ENCODE measurements around a stretch of chr1.

DNA sequence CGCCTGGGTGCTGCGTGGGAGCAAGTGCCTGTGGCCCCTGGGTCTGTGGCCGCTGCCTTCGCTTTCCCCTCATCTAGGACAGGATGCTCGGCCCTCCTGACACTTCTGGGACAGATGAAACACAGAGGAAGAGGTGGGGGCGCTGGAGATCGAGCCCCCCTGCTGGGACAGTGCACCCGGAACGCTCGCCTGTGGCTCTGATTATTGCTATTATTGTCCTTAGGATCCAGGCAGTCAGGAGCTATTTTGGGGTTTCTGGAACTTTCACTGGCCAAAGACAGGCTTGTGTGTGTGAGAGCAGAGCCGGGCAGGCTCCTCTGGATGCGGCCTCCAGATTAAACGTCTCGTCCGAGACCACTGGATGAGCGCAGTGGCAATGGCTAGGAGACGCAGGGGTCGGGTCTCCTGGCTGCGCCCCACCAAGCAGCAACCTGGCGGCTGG lies 13.9 kb downstream of the PRDM16 start:
- PRO-cap, 2 experiments = no peak in any of the 2 experiments

DNA sequence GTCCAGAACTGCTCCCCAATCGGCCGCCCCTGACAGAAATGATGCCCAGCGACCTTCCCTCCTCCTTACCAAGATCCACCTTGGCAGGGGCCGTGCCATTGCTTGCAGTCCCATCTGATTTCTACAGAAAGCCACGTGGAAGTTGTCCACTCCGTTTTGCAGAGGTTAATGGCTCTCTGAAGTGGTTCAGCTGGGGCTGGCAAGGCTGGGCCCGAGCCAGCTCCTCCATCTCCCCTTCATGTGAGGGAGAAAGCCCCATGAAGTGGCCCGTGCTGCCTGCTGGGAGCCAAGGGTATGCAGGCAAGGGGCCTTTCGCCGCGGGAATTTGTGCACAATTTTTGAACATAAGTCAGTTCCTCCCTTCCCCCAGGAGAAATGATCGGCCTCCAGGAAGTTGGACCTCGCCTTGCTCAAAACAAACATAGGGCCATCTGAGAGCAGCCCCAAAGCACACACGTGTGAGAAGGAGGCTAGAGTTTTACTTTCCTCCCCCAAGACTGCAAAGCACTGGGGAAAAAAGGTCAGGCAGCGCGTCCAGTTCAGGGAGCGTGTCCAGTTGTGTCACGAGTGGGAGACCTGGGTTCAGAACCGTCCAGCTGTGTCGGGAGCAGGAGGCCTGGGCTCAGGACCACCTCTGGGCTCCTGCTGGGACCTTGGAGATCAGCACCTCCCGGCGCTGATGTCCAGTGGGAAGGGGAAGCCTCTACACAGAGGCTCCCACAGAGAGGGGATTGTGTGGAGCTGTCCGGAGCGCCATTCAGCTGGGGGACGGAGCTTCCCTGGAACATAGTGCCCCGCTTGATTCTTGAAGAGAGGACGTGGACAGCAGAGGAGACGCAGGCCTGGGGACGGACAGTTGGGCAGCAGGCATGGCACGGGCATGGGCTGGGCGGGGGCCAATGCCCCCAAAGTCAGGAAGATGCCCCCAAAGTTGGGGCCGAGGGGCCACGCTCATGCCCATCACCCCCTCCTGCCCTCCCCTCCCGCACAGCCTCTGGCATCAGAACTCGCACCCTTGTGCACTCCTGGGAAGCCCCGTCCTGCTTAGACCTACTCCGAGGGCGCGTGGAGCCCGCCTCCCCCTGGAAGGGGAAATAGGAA lies 64.9 kb downstream of the PRDM16 start:
- PRO-cap, 2 experiments = no peak in any of the 2 experiments

DNA sequence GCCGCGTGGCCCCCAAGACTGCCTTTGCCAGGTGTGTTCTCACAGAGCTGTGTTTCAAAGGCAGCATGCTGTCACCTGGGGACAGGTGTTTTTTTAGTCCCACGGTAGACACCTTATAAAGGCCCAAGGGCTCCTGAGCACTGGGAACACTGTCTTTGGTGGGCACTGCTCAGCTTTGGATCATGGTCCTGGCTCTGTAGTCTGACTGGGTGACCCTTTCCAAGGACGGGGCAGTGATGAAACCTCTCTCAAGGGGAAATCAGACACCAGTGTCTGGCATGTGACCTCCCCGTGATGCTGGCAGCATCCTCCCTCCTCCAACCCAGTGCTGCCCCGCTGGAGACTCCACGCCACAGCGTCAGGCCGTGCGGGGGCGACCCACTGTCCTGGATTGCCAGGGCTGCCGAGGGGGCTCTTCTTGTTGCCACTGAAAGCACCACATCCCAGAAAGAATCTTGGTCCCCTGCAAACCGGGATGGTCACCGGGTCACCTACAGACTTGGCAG lies 146.5 kb upstream of the ARHGEF16 start:
- PRO-cap, 2 experiments = no peak in any of the 2 experiments

- PRO-cap, 2 experiments = no peak in any of the 2 experiments
Measured at GRCh38 chr1:3351355-3352181, 102.9 kb upstream of the ARHGEF16 start.

DNA sequence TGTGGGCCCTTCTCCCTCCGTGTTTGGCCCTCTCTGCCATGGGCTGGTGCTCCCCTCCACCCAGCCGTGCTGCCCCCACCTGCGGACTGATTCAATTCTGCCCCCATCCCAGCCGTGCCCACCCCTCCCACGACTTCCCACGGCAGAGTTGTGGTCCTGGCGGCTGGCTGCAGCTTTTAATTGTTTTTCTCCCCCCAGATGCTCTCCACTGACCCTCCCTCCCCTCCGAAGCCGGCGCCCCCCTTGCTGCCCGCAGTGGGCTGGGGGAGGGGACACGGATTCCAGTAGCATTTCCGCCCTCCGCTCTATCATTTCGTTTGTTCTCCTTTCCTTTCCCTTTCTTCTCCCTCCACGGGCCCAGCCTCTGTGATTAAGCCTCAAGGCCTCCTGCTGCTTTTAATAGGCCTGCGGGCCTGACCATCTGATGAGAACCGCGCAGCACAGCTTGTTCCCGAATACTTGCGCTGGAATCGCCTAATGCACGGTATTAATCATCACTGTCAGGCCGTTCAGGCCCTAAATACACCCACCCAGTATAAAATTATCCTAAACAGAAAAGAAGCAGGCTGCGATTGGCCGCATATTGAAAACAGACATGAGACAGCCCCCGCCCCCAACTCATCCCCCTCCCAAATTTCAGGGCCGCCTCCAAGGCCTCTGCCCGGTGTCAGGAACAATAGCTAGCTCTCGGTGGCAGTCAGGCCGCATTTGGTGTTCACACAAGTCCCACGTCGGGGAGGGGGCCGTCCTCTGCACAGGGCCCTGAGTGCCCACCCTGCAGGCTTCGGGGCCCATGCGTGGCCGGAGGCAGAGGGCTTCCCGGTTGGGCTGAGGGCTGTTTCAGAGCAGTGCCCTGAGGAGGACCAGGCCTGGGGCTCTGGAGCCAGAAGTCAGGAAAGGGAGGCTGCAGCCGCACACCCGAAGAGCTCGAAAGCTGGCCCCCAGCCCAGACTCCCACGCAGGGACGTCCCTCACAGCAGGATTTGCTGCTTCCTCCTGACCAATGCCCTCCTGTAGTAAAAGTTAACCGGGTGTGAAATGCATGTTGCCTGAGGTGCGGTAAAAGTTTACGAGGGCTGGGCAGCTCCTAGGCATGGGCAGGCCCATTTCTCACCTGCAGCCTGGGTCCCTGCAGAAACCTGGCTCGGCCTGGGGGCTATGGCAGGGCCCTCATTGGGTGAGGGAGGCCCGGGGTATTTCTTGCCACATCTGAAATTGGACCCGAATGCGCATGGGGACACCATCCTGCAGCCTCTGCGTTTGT lies 101.9 kb upstream of the ARHGEF16 start:
- PRO-cap, 2 experiments = no peak in any of the 2 experiments

DNA sequence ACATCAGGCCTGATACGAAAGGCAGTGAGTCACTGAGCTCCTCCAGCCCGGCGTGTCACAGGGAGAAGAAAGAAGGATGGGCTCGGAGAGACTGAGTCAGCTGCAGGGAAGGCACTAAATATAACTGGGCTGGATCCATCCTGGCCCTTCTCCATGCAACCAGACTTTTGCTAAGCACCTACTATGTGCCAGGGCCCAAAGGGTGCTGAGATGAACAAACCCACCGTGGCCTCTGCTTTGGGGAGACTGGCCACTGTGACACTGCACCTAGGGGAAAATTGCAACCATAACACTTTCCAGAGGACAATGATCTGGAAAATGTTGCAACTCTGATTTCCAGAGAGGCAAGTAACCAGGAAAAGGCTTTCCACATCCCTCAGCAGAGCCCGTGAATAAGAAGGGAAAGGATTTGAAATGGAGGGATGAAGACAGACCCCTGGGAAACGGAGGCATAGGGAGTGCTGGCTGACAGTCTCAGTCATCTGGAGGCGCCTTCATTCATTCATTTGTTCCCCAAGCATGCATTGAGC lies 84.5 kb upstream of the ARHGEF16 start:
- PRO-cap, 2 experiments = no peak in any of the 2 experiments

DNA sequence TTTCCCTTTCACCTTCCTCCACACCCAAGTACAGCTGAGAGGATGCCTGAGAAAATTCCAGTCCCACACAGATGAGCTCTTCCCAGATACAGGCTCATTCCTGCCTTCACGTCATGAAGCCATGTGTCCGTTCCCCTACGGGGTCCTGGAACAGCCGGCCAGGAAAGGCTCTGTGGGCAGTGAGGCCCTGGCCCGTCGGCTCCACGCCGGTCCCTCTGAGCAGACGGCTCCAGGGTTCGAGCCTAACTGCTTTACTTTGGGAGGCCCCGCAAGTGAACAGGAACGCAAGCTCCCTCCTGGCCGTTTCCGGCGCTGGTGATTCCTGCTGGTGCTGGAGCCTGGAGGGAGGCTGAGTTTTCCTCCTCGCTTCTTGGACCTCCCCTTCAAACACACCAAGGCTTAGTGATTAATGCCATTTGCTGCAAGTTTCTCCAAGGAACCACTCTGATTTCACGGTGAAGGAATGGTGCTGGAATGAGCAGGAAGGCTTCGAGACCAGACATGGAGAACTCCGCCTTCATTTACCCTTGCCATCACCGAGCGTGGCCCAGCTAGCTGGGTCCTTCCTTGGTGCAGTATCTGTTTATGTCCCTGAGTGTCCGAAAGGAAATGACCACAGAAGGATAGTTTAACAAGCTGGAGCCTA lies 57.0 kb upstream of the ARHGEF16 start:
- PRO-cap, 2 experiments = no peak in any of the 2 experiments

GRCh38 chr1:3457216-3458147 lies 3.0 kb downstream of the ARHGEF16 start:
- PRO-cap, 2 experiments = no peak in any of the 2 experiments

- PRO-cap, 2 experiments = no peak in any of the 2 experiments
Measured at GRCh38 chr1:3560483-3560990, 50.8 kb downstream of the MEGF6 start.

- PRO-cap, 2 experiments = no peak in any of the 2 experiments
Measured at GRCh38 chr1:3739786-3740452, 12.3 kb upstream of the CCDC27 start.

DNA sequence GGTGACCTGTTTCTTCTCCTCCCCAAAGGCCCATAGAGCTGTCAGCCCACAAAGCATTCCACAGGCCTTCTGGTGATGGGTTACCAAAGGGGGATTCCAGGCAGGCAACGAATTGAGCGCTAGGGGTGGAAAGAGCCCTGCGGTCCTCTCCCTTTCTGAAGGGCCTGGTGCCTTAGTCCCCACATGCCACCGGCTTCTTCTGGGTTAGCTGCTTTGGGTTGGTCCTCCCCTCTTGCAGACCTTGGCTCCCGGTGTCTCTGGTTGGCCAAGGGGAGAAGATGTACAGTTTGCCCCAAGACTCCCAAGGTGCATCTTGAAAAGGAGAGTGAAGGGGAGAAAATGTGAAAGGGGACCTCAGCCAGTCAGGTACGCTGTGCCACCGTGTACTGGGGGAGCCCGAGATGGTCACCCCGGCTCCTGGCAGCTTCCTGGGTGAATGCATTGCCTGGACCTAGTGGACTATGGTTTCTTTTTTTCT lies 627 bp downstream of the CCDC27 start:
- PRO-cap, 2 experiments = no peak in any of the 2 experiments

DNA sequence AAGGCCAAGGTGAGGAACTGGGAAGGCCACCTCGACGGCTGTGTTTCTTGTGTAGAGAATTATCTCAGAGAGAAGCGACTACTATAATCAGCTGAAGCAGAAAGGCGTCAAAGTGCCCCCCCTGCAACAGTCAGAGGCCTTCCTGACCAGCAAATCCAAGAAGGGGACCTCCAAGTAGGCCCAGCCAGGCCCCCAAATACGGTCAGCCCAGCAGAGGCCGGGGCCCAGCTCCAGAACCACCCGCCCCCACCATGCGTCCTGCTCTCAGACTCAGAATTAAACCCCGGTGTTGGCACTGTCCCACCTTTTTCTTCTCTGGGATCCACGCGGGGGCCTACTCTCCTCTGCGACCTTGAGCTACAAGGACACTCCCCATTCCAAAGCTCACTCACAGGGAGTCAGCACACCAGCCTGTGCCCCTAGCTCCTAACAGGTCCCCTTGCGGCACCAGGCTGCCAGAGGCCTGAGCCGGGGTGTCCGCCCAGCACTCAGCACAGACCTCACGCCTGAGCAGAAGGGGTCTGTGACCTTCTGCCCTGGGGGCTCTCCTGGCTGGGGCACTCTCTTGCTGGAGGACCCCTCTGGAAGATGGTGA lies 1.1 kb upstream of the SMIM1 start:
- PRO-cap, 2 experiments = no peak in any of the 2 experiments

- PRO-cap, 2 experiments = no peak in any of the 2 experiments
Measured at GRCh38 chr1:3838571-3839229, 18.3 kb downstream of the CEP104 start.

DNA sequence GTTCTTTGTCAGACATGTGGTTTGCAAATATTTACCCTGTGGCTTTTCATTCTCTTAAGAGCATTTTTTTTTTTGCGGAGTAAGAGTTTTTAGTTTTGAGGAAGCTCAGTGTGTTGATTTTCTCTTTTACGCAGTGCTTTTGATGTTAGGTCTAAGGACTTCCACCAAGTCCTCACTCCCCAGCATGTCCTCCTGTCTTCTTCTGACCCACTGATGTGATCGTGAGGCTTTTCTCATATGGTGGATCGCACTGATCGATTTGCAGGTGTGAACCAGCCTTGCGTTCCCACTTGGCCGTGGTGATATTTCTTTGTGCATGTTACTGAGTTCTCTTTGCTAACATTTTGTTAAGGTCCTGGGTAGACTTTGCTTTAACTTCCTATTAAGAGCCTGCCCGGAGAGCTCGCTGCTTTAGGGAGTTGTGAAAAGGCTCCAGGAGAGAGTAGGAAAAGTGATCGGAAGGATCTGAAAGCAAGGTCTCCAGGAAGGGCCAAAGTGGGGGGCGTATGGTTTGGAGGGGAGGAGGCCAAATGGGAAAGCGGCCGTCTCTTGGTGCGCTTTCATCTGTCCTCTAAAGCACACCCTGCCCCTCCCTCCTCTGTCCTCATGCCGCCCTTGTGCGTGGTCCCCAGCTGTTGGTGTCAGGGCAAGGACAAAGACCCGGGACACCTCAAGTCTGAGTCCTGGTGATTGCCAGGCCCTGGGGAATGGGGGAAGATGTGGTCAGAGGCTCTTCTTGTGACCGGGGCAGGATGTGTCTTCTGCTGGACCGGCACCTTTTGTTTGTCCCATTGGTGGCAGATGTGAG lies 7.9 kb downstream of the DFFB start:
- PRO-cap, 2 experiments = no peak in any of the 2 experiments

- PRO-cap, 2 experiments = no peak in any of the 2 experiments
Measured at GRCh38 chr1:4556324-4556748, 98.1 kb upstream of the AJAP1 start.

DNA sequence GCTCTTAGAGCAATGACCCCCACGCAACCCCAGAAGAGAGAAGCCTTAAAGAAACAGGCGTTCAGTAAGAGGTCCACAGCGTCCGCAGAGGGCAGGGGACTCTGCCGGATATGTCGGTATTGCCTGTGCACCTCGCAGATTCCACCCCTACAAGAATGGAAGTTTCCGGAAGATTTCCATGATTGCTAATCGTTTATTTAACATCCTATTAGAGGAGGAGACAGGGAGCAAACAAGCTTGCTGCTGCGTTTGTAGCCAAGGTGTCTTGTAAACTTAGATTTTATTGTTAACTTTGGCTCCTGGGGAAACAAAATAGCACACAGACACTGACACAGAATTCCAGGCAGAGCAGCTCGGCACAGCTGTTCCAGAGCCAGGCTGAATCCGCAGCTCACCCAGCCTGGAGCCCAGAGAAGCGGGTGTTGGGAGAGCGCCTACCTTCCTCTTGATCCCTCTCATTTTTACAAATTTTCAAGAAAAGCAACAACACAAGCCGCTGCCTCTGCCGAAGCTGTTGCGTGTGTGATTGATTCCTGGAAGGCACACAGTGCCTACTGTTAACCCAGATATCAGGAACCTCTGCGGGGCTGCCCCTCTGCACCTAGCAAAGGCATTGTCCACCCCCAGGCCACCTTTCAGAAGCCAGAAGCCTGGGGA lies 75.7 kb downstream of the AJAP1 start:
- PRO-cap, 2 experiments = no peak in any of the 2 experiments

- PRO-cap, 2 experiments = no peak in any of the 2 experiments
Measured at GRCh38 chr1:5879702-5880294, 112.4 kb downstream of the NPHP4 start.

GRCh38 chr1:5994736-5995105 lies 2.5 kb upstream of the NPHP4 start:
- PRO-cap, 2 experiments = peak in 2 of 2 experiments; most common plus-strand start chr1:5994963 (in 1); most common minus-strand start chr1:5994831 (in 1)

DNA sequence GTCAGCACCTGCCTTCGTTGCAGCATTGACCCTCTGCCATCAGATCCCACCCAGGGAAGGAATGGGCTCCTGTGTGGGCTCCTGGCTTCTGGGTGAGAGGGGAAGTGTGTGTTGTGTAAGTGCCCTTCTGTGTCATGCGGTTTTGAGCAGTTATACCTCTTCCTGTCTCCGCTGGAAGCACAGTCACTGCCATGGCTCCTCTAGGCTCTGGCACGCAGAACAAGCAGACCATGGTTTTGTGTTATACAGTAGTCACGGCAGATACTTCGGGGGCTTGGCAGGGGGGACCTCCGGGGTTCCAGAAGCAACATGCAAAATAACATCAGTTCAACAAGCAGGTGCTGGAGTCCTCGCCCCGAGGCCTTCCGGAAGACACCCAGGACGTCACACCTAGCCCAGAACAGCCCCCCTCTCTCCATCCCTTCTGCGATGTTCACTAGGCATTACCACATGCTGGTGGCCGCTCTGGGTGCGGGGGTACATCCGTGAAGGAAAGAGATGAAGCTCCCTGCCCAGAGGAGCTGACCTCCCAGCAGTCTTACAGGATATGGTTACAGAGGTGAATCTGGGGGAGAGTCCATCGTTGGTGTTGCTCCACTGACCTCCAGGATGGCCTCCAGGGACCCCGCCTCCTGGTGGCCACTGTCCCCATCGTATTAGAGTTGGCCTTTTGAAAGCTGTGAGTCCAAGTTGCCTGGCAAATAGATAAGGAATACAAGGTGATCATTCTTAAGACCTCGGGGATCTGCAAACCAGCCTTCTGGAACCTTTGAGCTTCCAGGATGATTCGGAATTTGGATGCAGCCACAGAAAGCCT lies 17.3 kb upstream of the KCNAB2 start:
- PRO-cap, 2 experiments = peak in 2 of 2 experiments; most common plus-strand start position 180 of the sequence (in 2); most common minus-strand start position 63 of the sequence (in 1)

GRCh38 chr1:6045272-6045750 lies 377 bp upstream of the KCNAB2 start:
- PRO-cap, 2 experiments = no peak in any of the 2 experiments